Retinal pigment epithelial cell (primary cell): ENCODE results near the gene ACTRT2.

DNA sequence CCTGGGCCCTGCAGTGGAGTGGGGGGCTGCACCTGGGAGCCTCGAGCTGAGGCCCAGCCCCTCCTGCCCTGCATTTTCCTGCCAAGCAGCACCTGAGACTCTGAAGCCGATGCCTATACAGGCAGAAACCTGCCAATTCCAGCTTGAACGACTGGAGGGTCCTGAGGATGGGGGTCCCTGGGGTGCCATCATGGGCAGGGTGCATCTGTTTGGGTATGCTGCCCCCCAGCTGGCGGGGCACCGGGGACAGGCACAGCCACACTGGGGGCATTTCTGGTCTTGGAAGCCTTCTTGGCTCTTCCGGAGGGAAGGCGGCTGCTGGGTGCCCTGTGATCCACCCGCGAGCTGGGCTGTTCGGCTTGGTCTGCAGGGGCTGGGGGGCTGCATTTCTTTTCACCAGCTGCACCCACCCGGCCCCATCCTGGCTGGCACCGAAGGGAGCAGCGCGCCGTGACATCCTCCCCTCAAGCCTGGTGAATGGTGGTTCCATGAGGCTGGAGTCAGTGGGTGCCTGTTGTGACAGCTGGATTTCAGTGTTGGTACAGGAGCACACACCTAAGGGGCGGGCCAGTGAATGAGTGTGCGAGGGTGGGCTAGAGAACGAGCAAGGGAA lies 12.2 kb downstream of the FAAP20 start:
- RRBS: 97% methylated on average over 3 of the region's 18 CpGs

GRCh38 chr1:2190501-2191139 lies 4.0 kb downstream of the FAAP20 start:
- RRBS: 75% methylated on average over 5 of the region's 22 CpGs

DNA sequence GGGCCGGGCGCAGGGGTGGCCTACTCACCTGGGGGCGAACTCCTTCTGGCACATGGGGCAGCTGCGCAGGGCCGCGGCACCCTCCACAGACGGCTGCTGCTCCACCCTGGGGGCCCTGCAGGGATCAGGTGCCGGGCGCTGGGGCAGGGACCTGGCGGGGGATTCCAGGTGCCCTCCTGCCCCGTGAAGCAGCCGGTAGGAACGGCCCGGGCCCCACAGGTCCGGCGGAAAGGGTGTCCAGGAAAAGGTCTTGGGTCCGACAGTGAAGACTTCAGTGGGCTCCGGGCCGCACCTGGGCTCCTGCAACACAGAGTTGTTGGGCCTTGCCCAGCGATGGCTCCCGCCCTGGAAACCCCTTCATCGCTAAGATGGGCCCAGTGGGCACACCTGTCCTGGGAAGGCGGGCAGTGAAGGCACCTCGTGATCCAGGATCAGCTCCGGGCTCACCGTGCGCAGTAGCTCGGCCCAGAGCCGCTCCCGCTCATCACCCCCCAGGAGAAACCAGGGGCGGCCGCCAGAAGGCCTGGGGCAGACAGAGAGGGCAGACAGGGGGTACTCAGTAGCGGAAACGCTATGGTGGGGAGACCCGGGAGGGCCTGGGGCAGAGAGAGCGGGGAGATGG lies 850 bp downstream of the FAAP20 start:
- RRBS: 46% methylated on average over 11 of the region's 36 CpGs

- RRBS: no CpG with 5 or more reads among the region's 8 CpGs
Observed at GRCh38 chr1:2229818-2230016, 1.6 kb downstream of the SKI start.

GRCh38 chr1:2241704-2242941 lies 14.0 kb downstream of the SKI start:
- RRBS: no CpG with 5 or more reads among the region's 29 CpGs

- RRBS: no CpG with 5 or more reads among the region's 11 CpGs
Observed at GRCh38 chr1:2265834-2266571, 37.9 kb downstream of the SKI start.

DNA sequence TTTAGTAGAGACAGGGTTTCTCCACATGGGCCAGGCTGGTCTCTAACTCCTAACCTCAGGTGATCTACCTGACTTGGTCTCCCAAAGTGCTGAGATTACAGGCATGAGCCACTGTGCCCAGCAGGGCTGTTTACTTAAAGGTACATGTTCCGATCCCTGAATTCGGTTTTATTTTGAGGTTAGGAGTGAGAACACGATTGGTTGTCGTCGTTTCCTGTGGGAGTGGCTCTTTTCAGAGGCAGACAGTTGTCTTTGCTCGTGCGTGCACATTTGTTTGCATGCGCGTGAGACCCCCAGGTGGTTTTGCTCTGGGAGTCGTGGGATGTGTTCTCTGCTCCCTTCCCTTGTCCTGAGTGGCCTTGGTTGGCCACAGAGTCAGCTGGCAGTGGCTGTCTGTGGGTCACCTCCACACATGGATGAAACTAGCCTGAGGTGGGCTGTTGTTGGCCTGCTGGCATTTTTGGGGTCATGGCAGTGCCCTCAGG lies 60.2 kb downstream of the SKI start:
- RRBS: no CpG with 5 or more reads among the region's 10 CpGs

- RRBS: no CpG with 5 or more reads among the region's 8 CpGs
Observed at GRCh38 chr1:2296066-2296467, 67.9 kb downstream of the SKI start.

DNA sequence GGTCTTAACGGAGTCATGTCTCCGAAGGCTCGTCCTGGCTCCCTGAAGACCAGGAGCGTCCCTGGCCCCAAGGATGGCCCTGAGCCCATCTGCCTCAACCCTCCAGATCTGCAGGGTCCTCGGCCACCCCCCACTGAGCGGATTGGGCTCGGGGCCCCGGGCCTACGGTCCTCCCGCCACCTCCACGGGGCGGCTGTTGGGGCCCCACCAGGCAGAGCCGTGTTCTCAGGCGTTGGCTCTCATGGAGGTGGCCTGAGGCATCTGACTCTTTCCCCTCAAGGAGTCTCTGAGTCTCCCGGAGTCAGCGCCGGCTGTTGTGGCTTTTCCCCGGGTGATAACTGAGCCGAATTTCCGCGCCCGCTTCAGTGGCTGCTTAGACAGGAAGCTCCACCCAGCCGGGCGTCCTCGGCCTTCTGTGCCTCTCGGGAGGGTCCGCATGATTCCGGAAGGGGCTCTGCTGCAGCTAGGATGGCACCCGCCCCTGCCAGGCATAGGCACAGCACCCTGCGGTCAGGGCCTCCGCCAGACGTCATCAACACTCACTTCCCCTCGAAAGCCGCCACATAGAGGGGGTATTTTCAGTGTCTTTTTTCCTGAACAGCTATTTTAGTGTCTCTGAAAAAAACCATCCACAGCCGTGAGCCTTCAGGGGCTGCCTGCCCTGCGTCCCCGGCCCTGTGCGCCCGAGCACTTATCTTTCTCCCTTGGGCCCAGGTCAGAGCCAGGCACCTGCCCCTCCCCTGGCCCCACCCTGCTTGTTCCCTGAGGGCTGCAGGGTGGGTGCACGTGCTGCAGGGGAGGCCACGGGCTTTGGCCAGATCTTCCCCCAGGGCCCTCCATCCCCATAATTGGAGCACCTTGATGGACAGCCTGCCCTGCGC lies 72.9 kb downstream of the SKI start:
- RRBS: 74% methylated on average over 11 of the region's 42 CpGs

DNA sequence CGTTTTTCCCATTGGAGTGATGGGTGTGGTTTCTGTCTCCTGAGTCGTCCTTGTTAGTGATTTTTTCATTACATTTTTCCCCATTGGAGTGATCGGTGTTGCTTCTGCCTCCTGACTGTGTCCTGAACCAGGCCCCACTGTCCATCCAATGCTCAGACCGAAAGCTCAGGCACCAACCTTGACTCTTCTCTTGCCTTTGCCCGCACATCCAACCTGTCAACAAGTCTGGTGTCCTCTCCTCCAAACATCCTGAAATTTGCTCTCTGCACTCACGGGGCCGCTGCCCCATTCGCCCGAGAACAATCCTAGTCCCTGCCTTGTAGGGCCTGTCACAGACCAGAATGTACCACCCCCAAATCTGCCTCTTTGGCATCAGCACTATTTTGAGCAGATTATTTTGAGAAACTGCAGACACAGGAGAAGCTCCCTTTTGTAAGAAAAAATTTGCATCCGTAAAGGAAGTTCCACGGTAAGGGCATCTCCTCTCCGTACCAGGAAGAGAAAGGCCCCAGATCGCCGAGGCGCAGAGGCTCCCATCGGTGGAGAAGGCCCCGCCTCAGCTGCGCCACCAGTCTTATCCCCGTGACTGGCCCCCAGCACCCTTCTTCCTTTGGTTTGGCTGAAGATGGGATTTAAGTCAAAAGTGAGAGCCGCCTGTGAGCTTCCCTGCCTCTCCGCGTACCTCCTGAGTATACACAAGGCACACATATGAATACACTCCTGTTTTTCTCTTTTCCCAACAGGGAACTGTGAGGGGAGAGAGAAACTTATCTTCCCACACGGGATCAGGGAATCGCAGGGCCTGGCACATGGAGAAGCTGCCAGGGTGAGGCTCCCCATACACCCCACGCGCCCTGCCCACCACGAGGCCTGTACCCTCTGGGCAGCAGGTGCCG lies 7.0 kb downstream of the MORN1 start:
- RRBS: no CpG with 5 or more reads among the region's 28 CpGs

DNA sequence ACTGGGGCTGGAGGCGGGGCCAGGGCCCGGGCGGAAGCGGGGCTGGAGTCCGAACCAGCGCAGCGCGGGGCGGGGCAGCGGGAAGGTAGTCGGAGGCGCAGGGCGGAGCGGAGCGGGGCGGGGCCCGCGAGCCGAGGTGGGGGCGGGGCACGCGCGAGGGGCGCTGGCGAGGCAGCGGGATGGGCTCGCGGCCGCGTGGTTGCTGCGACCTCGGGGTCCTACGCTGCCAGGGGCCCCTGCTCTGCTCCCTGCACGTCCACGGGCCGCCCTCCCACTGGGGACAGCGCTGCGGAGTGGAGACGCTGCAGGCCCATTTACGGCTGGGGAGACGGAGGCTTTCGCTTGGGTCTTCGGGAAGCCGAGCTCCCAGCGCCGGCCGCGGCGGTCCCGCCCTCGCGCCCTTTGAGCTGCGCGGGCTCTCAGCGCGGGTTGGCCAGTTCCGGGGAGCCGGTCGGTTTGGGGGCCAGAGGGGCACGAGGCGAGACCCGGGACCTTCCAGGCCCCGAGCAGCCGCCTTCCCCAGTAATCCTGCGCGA lies 340 bp upstream of the PEX10 start:
- RRBS: 2% methylated on average over 17 of the region's 66 CpGs

GRCh38 chr1:2480905-2481334 lies 4.8 kb downstream of the PLCH2 start:
- RRBS: no CpG with 5 or more reads among the region's 13 CpGs

DNA sequence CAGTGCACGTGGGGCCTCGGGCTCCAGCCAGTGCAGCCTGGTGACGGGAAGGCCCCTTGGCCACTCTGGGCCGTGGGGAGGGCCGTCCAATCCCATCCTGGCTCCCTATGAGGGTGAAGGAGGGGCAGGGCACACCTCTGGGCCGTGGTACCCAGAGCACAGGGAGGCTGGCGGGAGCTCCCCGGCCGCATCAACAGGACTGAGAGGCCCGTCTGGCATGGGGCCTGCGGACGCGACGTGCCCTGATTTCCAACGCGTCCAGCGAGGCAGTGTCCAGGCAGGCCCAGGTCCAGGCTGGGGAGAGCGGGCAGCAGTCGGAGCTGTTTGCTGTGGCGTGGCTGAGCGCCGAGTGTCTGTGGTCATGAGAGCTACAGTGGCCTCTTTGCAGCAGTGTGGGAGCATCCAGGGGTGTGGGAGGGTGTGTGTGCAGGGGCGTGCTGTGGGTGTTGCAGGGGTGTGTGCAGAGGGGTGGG lies 17.4 kb downstream of the PLCH2 start:
- RRBS: no CpG with 5 or more reads among the region's 23 CpGs

GRCh38 chr1:2508308-2509065 lies 17.9 kb downstream of the PANK4 start:
- RRBS: 78% methylated on average over 6 of the region's 51 CpGs

- RRBS: no CpG with 5 or more reads among the region's 18 CpGs
Observed at GRCh38 chr1:2528656-2529072, 1.4 kb downstream of the HES5 start.

DNA sequence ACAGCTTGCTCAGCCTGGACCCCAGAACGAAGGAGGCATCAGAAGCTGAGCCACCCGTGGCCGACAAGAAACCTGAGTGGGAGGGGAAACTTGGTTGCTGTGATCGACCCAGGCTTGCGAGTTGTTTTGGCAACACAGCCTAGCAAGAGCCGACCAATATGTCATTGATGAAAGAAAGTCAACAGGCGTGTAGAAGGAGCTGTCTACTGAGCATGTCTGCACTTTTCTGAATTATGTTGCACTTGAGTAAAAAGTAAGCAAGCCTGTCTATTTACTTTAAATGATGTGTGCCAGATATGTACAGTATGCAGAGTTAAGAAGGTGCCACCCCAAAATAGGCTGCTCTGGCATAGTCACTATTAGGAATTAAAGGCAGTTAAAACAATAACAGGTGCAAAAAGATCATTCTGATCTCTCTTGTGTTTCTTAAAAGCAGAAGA lies 2.4 kb upstream of the PRXL2B start:
- RRBS: no CpG with 5 or more reads among the region's 7 CpGs

- RRBS: 2% methylated on average over 4 of the region's 34 CpGs
Observed at GRCh38 chr1:2585212-2586153, 1.1 kb upstream of the PRXL2B start.

GRCh38 chr1:2944891-2945282 lies 76.4 kb upstream of the ACTRT2 start:
- RRBS: no CpG with 5 or more reads among the region's 6 CpGs

DNA sequence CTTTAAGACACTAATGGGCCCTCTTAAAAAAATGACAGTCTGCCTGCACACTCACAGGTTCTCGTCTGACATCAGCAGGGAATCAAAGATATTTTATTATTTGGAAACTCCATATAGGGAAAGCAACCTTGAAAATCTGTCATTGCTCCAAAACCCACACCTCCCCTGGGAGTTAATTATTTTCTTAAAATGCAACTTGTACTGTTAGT lies 45.5 kb upstream of the ACTRT2 start:
- RRBS: no CpG with 5 or more reads among the region's 1 CpG

DNA sequence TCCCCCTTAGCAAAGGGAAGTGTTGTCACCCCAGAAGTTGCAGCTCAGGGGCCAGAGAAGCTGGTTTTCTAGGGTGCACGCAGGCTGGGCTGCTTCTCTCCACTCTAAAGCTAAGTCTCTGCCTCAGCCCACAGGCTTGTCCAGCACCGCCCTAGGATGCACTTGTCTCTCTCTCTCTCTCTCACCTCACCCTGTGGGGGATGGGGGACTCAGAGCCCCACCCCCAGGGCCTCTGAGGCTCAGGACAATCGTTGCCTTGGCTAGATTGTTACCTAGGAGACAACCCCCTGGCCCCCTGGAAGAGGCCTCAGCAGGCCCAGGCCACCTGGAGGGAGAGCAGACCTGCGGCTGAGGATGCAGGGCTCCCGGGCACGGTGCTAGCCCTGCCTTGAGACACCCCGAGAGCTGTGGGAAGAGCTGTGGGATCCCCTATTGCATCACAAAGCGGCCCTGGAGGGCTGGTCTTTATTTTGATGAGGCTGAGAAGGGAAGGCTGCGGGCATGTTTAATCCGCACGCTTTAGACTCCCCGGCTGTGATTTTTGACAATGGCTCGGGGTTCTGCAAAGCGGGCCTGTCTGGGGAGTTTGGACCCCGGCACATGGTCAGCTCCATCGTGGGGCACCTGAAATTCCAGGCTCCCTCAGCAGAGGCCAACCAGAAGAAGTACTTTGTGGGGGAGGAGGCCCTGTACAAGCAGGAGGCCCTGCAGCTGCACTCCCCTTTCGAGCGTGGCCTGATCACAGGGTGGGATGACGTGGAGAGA lies at the start of gene ACTRT2:
TSS of gene ACTRT2 (plus strand) at position 282 of the 765 bp plus-strand sequence.
- RRBS: 81% methylated on average over 4 of the region's 19 CpGs